Helper T cell (primary cell): ENCODE data around the gene GTF3C1.

GRCh38 chr16:23118331-23119278, 30.6 kb downstream of the USP31 start:
- PRO-cap, 2 experiments: no peak in any of the 2 experiments

DNA sequence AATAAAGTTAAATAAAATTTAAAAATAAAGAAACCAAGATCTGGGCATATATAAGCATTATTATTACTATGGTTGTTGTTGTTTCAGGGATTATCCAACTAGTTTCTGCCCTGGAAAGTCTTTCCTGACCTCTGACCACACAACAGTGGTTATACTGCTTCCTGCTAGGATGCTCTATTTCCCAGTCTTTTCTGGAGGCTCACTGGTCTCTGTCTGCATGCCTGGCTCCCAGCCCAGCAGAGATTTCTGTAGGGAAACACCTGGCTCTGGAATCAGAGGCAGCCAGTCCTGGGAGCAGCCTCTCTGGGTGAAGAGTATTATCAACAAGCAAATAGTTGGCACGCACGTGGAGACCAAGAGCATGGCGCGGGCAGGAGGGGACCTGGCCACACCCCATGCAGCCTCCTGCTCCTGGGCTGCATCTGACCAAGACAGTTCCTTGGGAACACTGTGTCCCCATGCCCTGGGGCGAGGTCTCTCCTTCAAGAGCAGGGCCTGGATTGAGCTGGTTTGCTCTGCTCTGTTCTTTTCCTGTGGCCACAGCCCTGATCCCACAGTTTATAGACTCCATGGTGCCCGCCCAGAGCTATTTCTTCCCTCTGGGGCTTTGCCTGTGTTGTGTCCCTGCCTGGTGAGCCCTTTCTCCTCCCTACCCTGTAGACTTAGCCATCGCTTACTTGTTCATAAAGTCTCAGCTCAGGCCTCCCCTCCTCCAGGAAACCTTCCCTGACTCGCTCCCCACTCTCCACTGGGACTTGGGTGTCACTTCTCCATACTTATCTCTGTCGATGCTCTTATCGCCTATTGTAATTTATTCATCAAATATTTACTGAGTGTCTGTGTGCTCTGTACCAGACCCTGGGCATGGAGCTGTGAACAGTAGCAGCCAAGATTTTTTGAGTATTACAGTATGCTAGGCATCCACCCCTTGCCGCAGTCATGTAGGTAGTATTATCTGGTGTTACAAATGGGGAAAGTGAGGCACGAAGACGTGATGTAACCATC, 60.5 kb downstream of the SCNN1B start:
- PRO-cap, 2 experiments: no peak in any of the 2 experiments

DNA sequence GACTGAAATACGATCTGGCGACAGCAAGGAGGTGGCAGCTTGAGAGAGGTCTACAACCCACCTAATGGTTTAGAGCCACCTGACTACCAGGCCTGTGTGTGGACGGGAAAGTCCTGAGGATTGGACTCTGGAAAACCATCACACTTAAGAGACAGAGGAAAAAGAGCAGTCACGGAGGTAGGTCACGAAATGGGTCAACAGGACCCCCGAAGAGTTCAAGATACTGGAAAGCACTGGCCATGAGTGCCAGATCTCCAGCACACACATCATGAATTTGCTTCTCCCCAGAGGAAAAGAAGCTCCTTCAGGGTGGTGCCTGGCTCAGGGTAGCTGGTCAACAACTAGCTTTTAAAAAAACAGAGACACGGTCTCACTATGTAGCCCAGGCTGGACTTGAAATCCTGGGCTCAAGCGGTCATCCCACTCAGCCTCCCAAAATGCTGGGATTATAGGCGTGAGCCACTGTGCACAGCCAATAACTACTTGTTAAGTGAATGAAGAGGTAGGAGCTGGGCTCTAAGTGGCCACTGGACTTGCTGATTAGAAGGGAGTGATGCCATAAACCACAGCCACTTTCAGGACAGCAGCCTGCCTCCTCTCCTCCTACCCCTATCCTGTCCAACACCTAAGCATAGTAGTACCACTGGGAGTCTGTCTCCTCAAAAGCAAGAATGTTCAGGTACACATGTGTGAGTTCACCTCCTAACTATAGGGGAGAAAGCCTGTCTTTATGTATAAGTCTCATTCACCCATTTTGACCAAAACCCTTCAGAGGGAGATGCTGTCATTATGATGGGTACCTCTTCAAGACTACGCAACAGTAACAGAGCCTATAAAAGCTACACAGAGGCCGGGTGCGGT, 12.1 kb upstream of the COG7 start:
- PRO-cap, 2 experiments: no peak in any of the 2 experiments

DNA sequence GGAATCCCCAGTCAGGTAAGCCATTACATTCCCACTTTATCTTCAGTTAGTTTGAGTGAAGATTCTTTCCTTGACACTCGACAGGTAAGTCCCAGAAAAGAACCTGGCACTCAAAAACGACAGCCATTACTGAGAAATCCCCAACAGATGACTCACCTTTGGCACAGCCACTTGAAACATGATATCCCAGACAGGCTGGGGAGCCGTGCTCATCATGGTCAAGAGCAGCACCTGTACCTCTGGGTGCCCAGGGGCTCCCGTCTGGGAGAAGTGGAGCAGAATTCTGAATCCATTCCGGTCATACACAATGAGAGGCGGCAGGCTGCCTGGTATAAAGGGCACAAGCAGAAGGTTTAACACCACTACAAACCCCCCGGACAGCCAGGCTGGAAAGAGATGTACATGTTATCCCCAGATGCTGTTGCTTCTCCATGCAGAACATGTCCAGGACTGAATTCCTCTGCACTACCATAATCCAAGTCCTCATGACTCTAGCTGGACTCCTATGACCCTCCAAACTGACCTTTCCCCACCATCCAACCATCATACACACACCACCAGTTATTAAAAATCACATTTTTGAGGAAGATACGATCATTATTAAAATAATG, 17.0 kb upstream of the COG7 start:
- PRO-cap, 2 experiments: no peak in any of the 2 experiments

DNA sequence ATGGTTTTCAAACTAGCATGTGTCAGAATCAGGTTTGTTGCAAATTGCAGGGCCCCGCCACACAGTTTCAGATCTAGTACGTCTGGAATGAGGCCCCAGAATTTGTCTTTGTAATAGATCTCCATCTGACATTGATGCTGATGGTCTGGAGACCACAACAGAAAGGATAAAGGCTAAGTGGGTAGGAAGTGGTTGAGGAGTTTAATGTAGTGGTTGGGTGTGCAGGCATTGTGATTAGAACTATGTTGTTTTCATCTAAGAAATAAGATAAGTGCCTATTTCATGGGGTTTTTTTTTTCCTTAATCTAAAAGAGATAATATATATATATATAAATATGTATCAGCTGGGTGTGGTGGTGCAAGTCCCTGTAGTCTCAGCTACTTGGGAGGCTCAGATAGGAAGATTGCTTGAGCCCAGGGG, 4.5 kb upstream of the GGA2 start:
- PRO-cap, 2 experiments: no peak in any of the 2 experiments

DNA sequence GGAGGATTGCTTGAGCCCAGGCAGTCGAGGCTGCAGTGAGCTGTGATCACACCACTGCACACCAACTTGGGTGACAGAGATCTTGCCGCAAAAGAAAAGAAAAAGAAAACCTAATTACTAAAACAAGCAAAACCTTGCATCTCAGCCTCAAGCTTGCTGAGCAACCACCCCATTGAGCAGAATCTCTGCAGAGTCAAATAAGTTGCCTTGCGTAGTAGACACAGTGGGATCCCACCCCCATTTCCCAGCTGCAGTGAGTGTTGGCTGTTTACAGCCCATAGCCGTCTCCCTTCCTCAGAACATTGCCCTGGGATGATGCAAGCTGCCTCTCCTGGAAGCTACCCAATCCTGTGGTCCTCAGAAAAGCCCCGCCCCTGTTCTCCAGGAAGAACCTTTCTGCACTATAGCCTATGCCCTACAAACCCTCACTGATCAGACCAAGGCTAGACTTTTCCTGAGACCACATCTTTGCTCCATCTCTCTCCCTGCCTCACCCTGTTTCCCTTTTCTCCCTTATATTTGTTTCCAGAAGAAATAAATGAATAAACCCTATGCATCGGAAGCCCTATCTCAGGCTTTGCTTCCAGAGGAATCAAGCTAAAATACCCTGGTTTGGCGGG, 16.7 kb upstream of the ERN2 start:
- PRO-cap, 2 experiments: no peak in any of the 2 experiments

GRCh38 chr16:24255310-24255687, 836 bp upstream of the CACNG3 start:
- PRO-cap, 2 experiments: no peak in any of the 2 experiments

DNA sequence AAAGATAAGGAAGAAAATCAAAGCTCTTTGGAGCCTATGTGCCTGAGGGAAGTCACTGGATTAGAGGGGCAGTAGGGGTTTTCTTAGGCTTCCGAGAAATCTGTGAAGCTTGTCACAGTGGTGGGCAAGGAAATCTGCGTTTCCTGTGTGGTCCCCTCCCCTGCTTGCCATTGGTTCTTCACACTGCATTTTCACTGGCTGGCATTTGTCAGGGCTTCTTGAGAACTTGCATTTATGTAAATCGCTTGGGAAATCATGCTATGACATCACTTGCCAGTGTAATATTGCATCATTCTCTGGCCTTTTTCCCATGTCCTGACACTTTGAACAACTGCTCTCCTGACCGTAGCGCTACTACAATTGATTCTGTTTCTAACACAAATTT, 1.8 kb downstream of the CACNG3 start:
- PRO-cap, 2 experiments: no peak in any of the 2 experiments

DNA sequence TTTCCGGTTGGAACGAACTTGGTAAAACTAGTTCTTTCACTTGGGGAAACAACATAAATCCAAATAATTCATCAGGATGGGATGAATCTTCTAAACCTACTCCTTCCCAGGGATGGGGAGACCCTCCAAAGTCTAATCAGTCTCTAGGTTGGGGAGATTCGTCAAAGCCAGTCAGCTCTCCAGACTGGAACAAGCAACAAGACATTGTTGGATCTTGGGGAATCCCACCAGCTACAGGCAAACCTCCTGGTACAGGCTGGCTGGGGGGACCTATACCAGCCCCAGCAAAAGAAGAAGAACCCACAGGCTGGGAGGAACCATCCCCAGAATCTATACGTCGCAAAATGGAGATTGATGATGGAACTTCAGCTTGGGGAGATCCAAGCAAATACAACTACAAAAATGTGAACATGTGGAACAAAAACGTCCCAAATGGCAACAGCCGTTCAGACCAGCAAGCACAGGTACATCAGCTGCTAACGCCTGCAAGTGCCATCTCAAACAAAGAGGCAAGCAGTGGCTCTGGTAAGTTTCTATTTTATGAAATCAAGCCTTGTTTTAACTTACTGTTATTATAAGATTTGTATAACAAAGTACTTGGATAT, 54.4 kb upstream of the SLC5A11 start:
- PRO-cap, 2 experiments: no peak in any of the 2 experiments

DNA sequence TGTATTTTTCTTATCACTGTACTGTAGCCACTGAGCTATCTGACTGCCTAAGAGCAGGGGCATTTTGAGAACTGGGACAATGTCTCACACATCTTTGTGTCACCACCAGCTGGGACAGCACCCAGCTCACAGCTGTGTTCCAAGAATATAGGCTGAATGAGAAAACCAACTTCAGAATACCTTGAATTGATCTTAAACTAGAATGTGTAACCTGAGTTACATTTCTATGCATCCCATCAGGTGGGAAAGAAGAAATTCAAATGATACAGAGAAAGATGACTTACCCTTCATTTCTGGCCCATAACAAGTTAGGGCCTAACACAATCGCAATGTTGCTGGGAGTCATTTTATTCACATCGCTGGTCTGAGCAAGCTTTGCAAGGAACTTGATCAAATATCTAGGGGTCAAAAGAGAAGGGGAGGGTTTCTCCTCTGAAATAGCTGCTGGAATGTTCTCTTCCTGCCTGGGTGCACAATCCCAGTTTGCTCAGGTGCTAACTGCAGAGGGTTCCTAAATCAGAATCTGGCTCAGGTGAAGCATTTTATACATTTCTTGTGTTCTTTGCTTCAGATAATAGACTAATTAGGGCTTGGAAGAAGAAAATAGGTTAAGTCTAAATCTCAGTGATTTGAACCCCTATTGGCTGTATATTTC, 67.8 kb downstream of the ARHGAP17 start:
- PRO-cap, 2 experiments: no peak in any of the 2 experiments

DNA sequence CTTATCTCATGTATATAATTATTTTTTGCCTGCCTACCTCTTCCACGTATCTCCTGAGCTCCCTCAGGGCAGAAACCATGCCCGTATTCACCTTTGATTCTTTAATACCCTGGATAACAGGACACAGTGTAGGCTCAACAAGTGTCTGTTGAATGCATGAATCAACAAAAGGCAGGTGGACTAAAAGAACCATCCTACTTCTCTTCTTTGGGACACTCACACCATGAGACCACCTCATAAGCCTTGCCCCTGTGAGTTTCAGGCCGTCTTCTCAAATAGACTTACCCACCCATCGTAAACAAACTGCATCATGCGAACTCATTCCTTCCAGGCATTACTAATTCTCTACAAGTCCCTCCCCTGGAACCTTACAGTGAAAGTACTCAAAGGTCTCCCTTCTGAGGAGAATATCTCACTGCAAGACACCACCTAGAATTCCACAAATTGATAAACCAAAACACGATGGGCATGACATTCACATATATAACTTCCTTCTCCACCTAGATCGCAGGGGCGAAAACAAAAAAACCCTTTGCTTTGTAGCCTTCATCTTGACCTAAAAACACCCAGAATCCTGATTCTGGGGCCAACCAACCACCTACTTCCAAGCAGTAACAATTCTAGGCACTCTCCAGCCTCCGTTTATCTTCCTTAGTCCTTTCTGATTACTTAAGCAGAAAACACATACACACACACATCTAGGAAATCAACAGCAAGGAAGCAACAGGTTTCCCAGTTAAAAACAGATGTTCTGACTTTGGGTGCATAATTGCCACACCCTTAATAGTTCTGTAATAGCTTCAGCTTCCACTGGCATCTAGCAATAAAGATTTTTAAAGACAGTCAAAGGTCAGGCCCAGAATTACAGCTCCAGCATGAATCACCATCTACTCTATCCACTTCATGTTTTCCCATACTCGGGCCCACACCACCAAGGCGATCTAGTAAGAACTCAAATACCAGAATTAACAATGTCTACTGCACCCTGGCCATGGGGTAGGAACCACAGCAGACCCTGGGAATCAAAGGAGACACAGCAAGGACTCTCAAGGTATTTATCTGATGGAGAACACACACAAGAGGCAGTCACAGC, 2.8 kb downstream of the ARHGAP17 start:
- PRO-cap, 2 experiments: no peak in any of the 2 experiments

DNA sequence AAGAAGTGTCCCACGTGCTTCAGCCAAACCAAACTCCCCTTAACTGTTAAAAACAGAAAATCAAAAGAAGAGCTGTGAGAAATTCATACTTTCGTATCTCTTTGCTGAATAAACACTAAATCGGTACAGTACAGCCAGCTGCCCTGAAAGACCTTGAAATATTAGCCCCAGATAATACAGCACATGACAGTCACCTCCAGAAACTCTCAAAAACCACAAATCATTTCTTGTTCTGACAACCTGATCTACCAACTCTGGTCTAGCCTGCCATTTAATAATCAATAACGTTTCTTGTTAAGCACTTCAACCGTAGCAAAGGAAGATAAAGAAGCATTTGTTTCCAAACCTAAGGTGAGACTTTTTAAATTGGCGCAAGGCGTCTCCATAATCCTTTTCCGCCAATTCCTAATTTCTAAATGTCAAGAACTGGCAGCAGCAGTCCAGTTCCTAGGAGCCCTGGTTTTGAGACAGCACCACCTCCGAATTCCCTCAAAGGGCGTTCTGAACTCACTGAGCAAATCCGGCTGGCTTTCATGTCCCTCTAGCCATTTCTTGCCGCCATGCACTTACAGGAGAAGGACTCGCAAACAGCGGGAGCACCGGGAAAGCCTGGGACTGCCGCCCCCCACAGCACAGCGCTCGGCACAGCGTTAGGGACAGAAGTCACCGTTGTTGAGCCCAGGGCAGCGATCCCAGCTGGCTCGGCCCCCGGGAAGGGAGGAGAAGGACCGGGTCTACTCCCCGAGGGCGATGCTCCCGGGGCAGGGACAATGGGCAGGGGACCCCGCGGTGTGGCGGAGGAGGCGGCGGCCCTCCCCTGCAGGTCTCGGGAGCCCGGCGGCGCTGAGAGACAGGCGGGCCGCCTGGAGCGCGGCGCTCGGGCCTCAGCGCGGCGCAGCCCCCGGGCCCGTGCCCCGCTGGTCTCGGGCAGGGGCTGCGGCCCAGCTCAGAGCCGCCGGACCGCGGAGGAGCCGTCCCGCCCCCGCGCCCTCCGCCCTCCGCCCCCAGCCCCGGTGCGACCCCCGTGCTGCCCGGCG, 686 bp downstream of the ARHGAP17 start:
- PRO-cap, 2 experiments: peak in 2 of 2 experiments; most common plus-strand start position 492 of the sequence (in 1); most common minus-strand start position 486 of the sequence (in 1)

DNA sequence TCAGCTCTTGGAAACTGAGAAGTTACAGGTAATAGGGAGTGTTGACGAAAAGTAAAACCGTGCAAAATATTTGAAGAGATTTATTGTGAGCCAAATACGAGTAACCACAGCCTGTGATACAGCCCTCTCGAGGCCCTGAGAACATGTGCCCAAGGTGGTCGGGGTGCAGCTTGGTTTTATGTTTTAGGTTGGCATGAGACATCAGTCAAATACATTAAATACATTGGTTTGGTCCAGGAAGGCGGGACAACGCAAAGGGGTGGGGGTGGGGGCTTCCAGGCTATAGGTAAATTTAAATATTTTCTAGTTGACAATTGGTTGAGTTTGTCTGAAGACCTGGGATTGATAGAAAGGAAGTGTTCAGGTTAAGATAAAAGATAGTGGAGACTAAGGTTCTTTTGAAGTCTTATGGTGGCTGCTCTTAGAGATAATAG, 1.1 kb upstream of the ZKSCAN2 start:
- PRO-cap, 2 experiments: no peak in any of the 2 experiments

DNA sequence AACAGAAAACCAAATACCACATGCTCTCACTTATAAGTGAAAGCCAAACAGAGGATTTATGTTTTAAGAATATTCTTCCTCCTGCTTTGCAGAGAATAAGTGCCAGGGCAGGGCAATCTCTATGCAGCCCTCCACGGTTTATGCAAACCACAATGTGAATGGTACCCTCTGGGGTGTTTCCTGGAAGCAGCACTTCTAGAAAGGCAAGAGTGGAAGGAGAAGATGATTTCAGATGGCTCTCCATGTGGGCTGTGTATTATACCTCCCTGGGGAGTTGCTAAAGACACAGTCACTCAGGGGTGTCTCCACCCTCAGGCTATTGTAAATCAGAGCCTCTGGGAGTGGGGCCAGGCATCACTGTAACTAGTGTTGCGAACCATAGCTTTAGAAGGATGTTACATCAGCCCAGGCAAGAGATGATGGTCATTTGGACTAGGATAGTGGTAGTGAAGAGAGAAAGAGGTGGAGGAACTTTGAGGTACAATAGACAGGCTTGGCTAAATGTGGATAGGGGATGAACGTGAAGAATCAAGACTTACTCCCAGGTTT, 83.3 kb upstream of the ZKSCAN2 start:
- PRO-cap, 2 experiments: no peak in any of the 2 experiments

DNA sequence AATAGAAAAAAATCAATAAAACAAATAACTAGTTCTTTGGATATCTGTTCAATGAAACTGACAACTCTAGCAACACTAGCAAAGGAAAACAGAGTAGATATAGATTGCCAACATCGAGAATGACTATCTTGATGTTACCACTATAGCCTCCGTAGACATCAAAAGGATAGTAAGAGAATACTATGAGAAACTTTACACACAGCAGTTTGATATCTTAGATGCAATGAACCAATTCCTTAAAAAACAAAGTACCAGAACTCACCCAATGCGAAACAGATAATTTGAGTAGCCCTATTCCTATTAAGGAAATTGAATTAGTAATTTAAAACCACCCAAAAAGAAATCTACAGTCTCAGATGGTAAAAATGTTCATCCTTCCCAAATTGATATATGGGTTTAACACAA, 564.8 kb downstream of the HS3ST4 start:
- PRO-cap, 2 experiments: no peak in any of the 2 experiments

DNA sequence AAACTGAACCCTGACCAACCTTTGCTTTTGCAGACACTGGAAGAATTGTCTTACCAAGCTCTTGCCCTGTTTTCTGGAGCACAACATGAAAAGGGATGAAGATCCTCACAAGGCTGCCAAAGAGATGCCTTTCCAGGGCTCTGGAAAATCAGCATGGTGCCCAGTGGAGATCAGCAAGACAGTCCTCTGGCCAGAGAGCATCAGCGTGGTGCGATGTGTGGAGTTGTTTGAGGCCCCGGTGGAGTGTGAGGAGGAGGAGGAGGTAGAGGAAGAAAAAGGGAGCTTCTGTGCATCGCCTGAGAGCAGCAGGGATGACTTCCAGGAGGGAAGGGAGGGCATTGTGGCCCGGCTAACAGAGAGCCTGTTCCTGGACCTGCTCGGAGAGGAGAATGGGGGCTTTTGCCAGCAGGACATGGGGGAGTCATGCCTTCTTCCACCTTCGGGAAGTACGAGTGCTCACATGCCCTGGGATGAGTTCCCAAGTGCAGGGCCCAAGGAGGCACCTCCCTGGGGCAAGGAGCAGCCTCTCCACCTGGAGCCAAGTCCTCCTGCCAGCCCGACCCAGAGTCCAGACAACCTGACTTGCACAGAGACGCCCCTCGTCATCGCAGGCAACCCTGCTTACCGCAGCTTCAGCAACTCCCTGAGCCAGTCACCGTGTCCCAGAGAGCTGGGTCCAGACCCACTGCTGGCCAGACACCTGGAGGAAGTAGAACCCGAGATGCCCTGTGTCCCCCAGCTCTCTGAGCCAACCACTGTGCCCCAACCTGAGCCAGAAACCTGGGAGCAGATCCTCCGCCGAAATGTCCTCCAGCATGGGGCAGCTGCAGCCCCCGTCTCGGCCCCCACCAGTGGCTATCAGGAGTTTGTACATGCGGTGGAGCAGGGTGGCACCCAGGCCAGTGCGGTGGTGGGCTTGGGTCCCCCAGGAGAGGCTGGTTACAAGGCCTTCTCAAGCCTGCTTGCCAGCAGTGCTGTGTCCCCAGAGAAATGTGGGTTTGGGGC, 39.5 kb upstream of the IL21R start:
- PRO-cap, 2 experiments: no peak in any of the 2 experiments

- PRO-cap, 2 experiments: peak in 2 of 2 experiments; most common plus-strand start chr16:27550180 (in 2); most common minus-strand start chr16:27549899 (in 2)
Observed at GRCh38 chr16:27549261-27550251, at the start of gene GTF3C1. GTF3C1 (minus strand) TSS chr16:27549913.

DNA sequence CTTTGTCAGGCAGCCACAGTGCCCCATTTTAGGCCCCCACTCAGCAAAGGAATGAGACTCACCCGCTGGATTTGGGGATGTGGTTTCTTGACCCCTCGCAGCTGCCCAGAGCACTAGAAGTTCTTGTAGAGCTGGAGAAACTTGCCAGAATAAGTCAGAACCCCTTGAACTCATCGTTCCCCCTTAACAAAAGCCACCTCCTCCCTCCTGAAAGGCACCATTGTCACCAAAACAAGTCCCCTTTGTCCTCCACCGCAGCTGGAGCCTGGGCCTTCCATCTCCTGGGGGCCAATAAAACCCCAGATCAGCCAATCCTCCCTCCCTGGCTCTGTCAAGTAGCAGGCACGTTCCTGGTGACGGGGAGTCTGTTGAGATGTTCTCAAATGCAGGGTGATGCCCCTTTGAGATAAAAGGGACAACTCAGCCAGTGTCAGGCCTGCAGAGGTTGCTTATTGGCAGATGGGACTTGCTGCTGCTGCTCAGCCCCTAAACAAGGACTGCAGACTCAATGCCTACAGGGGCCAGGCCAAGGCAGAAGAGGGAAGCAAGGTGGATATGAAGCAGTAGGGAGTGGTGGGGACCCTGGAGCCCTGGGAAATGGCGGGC, 168.8 kb downstream of the KATNIP start:
- PRO-cap, 2 experiments: no peak in any of the 2 experiments

DNA sequence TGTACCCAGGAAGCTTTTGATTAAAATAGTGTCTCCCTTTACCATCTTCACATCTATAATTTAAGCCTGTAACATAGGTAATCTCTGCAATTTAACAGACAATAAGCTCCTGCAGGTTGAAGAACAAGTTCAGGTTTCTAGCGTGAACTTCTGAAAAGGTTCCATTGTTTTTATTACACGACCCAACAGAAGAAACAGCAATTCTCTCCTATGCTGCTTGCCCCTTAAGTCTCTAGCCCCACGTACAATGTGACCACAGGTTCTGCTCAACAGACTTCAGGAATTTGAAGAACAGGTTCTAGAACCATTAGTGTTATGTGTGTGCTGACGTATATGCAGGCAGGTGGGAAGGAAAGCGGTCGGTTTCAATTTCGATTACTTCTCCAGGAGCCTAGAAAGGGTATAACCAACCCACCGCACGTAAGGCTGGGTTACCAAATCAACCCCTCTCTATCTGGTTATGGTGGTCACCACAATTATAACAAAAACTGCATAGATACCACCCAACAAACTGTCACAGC, 39.5 kb downstream of the XPO6 start:
- PRO-cap, 2 experiments: no peak in any of the 2 experiments

DNA sequence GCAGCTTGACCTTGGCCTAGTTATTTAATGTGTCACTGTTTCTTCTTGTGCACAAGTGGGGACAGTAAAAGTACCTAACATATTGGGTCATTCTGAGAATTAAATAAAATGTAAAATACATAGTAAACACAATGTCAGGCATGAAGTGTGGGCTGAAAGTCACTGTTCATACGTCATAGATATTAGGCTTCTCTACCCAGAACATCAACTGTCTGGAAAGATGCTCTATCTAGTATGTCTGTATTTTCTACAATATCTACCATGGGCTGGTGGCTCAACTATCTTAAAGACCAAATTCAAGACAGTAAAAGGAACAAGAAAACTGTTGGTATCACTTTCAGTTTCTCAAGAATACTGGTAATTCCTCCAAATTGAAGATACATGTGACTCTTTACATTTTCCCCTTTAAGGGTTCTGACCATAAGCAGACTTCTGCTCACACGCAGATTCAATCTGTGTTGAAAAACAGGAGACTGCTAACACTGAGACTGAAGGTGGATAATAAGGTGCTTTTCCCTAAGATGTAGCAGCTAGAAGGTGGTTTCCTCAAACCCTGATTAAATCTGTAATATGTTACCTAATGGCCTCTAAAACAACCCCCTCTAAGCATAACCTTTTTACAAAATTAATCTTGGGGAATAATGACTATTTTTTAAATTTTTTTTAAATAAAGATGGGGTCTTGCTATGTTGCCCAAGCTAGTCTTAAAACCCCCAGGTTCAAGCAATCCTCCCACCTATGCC, 24.1 kb downstream of the XPO6 start:
- PRO-cap, 2 experiments: peak in 2 of 2 experiments; most common plus-strand start position 451 of the sequence (in 1); most common minus-strand start position 484 of the sequence (in 1)